Temporal lobe (tissue), 2 donors: Measurements from ENCODE around the gene C8B.

GRCh38 chr1:56965510-56966542 lies at the start of gene C8B:
TSS of gene C8B (minus strand) at chr1:56966015.
- RAMPAGE, long total RNA = no peak

- RAMPAGE, long total RNA = no peak
These were observed 272.1 kb downstream of the OMA1 start for GRCh38 chr1:58274298-58274876.

DNA sequence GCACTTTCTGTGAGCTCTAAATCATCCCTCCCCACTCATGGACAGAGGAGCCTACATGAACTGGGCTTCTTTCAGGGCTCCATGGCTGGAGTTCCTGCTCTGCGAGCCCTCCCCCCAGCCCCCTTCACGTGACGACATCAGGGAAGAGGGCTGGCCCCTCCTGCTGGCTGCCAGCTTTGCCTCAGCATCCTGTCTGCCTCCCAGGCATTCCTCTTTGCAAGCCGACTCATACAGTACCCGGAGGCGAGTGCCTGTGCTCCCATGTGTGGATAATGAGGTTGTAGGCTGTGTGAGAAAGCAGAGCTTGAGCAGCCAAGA lies 113.8 kb downstream of the OMA1 start:
- RAMPAGE, long total RNA = no peak

GRCh38 chr1:58545372-58545633 lies 1.2 kb downstream of the OMA1 start:
- RAMPAGE, long total RNA = no peak

GRCh38 chr1:58576285-58576842 lies 688 bp downstream of the TACSTD2 start:
- RAMPAGE, long total RNA = no peak

- RAMPAGE, long total RNA = no peak
These were observed 24.4 kb downstream of the MYSM1 start for GRCh38 chr1:58675440-58675808.

DNA sequence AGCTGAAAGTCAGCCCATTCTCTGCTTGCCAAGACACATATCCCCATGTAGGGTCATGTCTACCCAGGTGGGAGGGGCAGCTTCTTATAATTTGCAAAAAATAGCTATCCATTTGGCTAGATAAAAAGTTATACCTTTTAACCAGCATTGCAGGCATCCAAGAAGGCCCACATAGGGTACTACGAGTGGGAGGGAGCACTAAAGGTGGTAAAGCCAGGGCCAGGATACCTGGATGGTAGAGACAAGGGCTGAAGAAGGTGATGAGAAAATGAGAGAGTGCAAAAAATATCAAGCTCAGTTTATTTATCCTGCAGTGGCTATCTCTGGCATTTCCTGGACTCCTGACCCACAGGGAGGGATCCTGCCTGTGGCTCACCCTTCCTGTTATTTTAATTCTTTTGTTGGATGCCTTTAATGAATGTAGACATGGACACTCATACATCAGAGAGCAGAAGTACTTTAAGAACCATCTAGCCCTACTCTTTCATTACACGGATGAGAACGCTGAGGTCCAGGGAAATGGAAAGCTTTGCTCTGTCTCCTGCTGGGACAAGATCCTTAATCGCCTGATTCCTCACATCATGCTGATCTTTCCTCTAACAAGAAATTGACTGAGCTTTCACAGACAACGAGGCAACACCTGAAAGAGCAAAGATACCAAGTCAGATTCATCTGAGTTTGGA lies 20.7 kb downstream of the JUN start:
- RAMPAGE, long total RNA = no peak

GRCh38 chr1:58780458-58780894 lies 3.4 kb downstream of the JUN start:
- RAMPAGE, long total RNA = no peak

GRCh38 chr1:58782598-58782724 lies 1.4 kb downstream of the JUN start:
- RAMPAGE, long total RNA = no peak

DNA sequence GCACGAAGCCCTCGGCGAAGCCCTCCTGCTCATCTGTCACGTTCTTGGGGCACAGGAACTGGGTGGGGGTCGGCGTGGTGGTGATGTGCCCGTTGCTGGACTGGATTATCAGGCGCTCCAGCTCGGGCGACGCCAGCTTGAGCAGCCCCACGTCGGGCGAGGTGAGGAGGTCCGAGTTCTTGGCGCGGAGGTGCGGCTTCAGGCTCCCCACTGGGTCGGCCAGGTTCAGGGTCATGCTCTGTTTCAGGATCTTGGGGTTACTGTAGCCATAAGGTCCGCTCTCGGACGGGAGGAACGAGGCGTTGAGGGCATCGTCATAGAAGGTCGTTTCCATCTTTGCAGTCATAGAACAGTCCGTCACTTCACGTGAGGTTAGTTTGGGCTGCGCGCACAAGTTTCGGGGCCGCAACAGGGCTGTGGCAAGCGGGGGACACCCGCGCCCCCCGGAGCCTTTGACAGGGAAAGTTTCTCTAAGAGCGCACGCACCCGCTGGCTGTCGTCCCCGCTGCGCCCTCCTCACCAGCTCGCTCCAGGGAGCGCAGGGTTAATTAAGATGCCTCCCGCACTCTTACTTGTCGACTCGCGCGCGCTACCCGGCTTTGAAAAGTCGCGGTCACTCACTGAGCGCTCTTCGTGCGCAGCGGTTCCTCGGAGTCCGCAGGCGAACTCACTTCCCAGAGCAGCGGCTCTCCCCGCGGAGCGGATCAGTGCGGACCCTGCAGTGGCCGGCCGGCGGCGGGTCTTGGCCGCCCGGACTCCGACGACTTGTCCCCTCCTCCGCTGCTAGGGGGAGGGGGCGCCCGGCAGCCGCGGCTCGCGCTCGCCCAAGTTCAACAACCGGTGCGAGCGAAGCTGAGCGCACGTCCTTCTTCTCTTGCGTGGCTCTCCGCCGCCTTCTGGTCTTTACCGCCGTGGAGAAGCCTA lies 860 bp downstream of the JUN start:
- RAMPAGE, long total RNA = no peak

DNA sequence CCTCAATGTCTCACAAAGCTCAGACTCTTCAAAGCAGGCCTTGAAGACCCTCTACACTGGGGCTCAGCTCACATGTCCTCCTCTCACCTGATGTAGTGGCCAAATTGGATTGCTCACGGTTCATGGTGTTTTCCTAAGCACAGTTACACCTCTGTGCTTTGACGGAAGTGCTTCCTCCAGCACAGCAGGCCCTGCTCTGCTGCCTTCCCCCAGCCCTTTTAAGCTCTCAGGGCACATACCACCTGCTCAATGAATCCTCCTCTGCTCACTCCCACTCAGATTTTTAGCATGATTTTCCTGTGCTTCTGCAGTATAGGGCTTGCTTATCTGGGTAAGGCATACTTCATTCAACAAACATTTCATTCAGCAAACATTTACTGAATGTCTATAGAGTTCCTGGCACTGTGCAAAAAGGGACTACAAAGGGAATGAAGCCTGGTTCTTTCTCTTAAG lies 74.4 kb upstream of the JUN start:
- RAMPAGE, long total RNA = no peak

DNA sequence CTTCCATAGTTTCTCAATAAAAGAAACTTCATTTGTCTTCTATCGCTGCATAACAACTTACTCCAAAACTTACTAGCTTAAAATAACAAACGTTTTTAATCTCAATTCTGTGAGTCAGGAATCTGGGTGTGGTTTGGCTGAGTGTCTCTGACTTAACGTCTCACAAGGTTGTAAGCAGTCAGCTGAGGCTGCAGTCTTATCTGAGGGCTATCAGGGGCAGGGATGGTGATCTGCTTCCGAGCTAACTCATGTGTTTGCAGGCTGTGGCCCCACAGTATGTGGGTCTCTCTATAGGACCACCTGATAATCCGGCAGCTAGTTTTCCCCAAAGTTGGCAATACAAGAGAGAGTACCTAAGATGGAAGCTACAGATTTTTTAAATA lies 234.2 kb upstream of the FGGY start:
- RAMPAGE, long total RNA = no peak

GRCh38 chr1:59083804-59084798 lies 212.8 kb upstream of the FGGY start:
- RAMPAGE, long total RNA = no peak

DNA sequence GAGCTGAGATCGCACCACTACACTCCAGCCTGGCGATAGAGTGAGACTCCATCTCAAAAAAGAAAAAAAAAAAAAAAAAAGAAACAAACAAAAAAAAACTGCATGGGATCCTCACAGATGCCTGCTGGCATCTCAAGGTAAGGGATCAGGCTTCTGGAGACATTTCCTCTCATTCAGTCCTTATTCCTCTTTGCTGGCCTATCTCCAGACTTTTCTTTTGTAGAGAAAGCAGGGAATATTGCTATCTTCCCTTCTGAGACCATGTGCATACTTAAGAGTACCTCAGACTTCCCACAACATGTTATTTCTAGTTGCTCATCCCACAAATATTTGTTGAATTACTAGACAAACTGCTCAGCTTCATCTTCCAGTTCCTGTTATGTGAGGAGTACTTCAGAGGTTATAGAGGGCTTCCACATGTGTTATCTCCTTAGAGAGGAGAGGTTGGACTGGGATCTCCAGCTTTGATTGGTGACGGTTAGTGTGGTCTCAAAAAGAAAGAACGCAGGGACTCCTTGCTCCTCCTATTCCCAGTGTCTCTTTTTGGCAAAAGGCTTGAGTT lies 78.4 kb downstream of the FGGY start:
- RAMPAGE, long total RNA = no peak

GRCh38 chr1:59499092-59499505 lies 202.2 kb downstream of the FGGY start:
- RAMPAGE, long total RNA = no peak

- RAMPAGE, long total RNA = no peak
These were observed 220.0 kb downstream of the FGGY start for GRCh38 chr1:59516920-59517278.

GRCh38 chr1:59549698-59550545 lies 253.0 kb downstream of the FGGY start:
- RAMPAGE, long total RNA = no peak

GRCh38 chr1:59561736-59562140 lies 253.0 kb upstream of the HOOK1 start:
- RAMPAGE, long total RNA = no peak

DNA sequence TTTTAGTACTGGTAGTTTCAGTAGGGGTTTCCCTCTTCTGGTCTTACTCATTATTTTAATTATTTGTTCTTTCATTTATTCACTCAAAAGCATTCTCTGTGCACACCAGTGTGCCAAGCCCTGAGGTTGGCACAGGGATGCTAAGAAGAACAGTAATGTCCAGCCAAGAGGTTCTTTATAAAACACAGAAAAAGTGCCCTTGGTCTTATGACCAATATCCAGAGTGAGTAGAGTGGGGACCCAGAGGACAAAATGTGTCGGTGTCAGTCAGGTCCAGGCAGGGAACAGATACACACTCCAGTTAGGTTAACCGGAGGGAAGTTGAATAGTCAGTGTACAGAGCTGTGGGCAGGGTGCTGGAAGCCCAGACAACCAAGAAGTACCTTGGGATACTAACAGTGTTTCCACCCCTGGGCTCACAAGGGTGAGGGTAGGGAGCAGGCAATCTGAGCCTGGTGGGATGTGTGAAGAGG lies 143.7 kb upstream of the HOOK1 start:
- RAMPAGE, long total RNA = no peak

- RAMPAGE, long total RNA = no peak
These were observed 132.2 kb upstream of the HOOK1 start for GRCh38 chr1:59682344-59683214.